SK-N-SH (cell line): ENCODE data around the genes MTMR2, CCDC82 and CFAP300.

- RRBS = no CpG with 5 or more reads among the region's 7 CpGs
CAGE:
- cytosol, long polyA plus RNA = no peak
- long polyA plus RNA = no peak
- nucleus, long polyA plus RNA = no peak
Observed at GRCh38 chr11:95068322-95068958, 1.7 kb downstream of the SRSF8 start.

DNA sequence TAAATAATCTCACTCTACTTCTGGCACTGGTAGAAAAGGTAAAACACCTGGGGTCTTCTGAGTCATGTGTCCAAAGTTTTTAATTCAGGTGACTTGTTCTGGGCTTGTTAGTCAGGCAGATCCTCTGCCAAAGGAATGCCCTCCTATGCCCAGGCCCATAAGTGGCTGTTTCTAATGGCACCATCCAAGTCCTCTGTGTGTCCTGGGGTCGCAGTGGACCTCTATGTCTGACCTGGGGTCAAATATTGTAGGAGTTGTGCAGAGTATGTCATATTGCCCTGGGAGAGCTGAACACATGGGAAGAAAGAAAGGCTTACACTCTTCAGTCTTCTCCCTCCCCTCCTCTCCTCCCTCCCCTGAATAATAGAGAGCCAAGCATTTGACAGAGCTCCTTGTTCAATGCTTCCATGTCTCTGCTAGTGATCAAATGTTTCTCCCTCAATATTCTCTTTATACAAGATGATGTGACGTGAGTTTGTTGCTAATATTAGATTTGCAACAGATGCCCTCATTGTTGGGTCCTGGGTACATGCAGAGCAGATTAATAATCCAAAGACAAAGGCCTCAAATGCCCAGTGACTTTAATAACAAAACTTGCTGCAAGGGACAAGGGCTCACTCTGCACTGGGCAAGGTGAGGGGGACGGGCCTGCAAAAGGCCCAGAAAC is 7.2 kb upstream of the ENDOD1 start:
- RRBS = no CpG with 5 or more reads among the region's 3 CpGs
CAGE:
- cytosol, long polyA plus RNA = no peak
- long polyA plus RNA = no peak
- nucleus, long polyA plus RNA = no peak

GRCh38 chr11:95229835-95230540 is 1.0 kb downstream of the SESN3 start:
- RRBS = 0% methylated on average over 2 of the region's 25 CpGs
CAGE:
- cytosol, long polyA plus RNA = no peak
- long polyA plus RNA = no peak
- nucleus, long polyA plus RNA = no peak

DNA sequence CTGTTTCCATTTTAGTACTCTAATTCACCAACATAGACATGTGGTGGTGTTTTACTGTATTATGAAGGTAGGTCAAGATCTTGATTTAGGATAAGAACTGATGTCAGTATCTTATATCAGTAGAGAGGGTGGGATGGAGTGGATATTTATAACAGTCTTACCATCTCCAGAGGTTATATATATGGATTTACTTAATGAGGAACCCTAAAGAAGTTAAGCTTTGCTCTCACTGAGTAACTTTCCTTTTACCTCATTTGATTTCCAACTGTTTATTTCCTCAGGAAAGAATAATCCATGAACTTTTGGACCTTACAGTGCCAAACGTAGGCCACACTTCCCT is 107.3 kb downstream of the FAM76B start:
- RRBS = no CpG with 5 or more reads among the region's 1 CpG
CAGE:
- cytosol, long polyA plus RNA = no peak
- long polyA plus RNA = no peak
- nucleus, long polyA plus RNA = no peak

DNA sequence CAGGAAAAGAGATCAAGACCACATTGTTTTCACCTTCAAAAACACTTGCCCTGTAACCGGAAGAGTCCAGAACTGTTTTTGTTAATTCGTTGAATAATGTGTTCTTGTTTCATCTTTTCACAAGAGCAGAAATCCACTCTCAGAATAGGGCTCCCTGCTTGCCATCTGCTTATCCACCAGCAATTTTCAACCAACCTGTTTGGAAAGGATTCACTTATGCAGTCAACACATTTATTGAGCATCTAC is 100.6 kb downstream of the FAM76B start:
- RRBS = no CpG with 5 or more reads among the region's 2 CpGs
CAGE:
- cytosol, long polyA plus RNA = no peak
- long polyA plus RNA = no peak
- nucleus, long polyA plus RNA = no peak

DNA sequence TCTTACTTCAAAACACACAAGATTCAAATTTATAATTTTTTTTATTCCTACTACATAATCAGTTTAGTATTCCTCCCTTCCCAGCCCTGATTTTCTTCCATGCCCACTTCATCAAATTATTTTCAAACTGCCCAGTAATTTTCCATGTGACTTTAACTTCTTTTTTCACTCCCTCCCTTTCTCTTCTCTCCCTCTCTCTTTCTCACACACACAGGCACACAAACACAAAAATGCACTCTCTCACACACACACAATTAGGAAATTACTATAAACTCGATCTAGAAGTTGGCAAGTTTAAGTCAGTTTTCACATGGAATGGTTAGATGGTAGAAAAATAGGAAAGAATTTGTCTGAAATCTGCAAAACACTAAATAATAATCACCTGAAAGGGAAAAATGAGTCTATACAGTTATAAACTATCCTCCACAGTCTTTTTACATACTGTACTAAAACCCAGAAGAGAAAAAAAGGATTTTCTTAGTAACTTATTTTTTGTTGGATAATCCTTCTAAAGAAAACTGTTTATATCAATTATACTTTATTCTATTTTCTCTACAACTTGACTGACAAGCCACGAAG is 47.2 kb downstream of the MTMR2 start:
- RRBS = no CpG with 5 or more reads among the region's 2 CpGs
CAGE:
- cytosol, long polyA plus RNA = no peak
- long polyA plus RNA = no peak
- nucleus, long polyA plus RNA = no peak

DNA sequence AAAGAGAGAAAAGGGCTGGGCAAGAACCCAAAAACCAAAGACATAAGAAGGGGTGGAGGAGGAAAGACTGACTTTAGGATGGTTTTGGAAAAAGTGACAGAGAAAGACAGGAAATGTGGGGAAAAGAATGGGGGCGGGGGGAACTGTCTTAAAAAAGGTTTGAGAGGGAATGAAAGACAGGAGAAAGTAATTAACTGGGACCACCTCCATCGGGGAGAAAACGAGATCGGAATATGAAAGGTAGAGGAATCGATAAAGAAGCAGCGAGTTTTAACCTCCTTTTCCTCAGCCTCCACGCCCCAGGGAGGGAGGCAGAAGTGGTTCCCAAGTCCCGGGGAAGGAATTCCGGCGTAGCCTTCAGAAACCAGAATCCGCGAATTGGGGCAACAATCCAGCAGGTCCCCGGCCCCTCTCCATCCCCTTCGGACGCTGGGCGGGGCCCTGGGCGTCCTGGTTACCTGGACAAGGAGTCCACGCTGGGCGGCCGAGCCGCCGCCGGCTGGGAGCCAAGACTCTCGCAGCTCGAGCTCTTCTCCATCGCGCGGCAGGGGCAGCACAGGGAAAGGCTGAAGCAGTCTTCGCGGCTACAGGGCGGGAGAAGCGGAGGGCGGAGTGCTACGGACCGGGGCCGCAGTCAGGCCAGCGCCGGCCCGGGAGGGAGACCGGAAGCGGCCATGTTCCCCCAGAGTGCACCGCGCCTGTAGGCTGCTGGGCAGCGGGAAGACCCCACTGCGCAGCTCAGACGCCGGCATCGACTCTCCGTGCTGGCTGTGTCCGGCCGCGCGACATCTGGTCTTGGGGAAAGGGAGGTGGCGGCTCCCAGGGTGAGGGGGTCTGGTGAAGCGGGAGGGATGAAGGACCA is at the start of gene MTMR2:
Gene MTMR2 (minus strand): TSS at position 691 of the 862 bp plus-strand sequence.
- RRBS = 1% methylated on average over 22 of the region's 55 CpGs
CAGE:
- cytosol, long polyA plus RNA = no peak
- long polyA plus RNA = no peak
- nucleus, long polyA plus RNA = start-site peak on the minus strand centred at position 726 of the sequence, 131 bp wide, 55 and 78 reads in 2 replicates

- RRBS = no CpG with 5 or more reads among the region's 9 CpGs
CAGE:
- cytosol, long polyA plus RNA = no peak
- long polyA plus RNA = no peak
- nucleus, long polyA plus RNA = no peak
Observed at GRCh38 chr11:96011850-96012790, 88.2 kb upstream of the MTMR2 start.

- RRBS = no CpG with 5 or more reads among the region's 3 CpGs
CAGE:
- cytosol, long polyA plus RNA = no peak
- long polyA plus RNA = no peak
- nucleus, long polyA plus RNA = no peak
Observed at GRCh38 chr11:96037479-96038030, 113.6 kb upstream of the MTMR2 start.

DNA sequence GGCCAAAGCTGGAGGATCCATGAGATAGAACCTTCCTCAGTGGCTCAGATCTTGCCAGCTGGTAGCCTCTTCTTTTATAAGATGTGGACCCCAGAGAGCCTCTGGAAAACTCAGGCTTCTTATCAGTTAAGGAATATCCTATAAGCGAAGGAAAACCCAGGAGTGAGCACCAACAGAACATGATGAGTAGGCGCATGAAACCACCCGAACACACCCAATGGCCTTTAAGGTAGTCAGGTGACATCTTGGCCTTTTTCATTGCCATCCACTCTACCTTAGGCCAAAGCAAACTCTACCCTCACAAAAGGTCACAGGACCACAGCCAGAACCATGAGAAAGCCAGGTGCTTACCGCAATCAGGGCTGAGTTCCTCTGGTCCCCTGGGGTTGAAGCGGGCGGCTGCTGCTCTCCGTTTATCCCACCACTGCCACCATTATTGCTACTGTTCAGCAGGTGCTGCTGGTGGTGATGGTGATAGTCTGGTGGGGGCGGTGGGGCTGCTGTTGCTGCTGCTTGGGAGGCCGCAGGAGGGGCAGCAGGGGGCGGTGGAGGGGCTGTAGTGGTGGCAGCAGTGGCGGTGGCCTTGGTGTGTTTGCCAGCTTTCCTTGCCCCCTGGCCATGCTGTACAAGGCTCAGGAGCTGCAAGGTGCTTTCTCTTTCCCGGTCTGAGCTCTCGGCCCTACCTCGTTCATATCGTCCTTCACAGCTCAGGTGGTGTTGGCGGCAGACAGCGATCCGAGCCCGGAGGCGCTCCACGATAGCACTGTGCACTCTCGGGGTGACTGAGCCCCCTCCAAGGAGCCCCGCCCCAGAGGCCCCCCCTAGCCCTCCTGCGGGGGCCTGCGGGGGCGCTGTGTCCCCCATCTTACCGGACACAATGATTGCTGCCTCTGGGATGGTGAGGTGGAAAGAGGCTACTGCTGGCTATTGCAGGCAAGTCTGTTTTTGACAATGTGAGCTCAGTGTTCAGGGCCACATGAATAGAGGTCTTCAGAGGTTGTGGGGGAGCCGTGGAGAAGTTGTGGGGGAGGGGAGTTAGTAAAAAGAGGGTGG is 1.6 kb downstream of the MAML2 start:
- RRBS = 87% methylated on average over 8 of the region's 28 CpGs
CAGE:
- cytosol, long polyA plus RNA = no peak
- long polyA plus RNA = no peak
- nucleus, long polyA plus RNA = no peak

GRCh38 chr11:96389028-96390136 is at the start of gene CCDC82:
Gene CCDC82, minus strand, starts transcription at chr11:96389912.
- RRBS = 2% methylated on average over 23 of the region's 64 CpGs
CAGE:
- cytosol, long polyA plus RNA = no peak
- long polyA plus RNA = no peak
- nucleus, long polyA plus RNA = start-site peak on the minus strand at chr11:96389387-96389891, 121 and 366 reads in 2 replicates

GRCh38 chr11:98069979-98070243 is 950.8 kb upstream of the CNTN5 start:
- RRBS = no CpG with 5 or more reads among the region's 9 CpGs
CAGE:
- cytosol, long polyA plus RNA = no peak
- long polyA plus RNA = no peak
- nucleus, long polyA plus RNA = no peak

GRCh38 chr11:98184753-98185059 is 836.0 kb upstream of the CNTN5 start:
- RRBS = no CpG with 5 or more reads among the region's 3 CpGs
CAGE:
- cytosol, long polyA plus RNA = no peak
- long polyA plus RNA = no peak
- nucleus, long polyA plus RNA = no peak

DNA sequence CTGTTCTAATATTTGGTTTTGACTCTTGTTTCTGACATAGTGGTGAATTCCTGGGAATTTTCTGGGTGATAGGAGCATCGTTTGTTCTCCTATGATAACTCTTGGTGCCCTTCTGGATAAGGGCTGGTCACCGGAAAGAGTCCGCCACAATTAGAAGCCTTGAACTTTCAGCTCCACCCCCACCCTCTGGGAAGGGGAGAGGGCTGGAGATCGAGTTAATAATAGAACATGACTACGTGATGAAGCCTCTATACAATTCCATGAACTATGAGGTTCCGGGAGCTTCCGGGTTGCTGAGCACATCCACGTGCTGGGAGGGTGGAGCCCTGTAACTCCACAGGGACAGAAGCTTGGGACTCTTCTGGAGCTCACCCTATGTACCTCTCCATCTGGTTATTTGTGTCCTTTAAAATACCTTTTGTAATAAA is 40.3 kb downstream of the ARHGAP42 start:
- RRBS = no CpG with 5 or more reads among the region's 8 CpGs
CAGE:
- cytosol, long polyA plus RNA = no peak
- long polyA plus RNA = no peak
- nucleus, long polyA plus RNA = no peak

DNA sequence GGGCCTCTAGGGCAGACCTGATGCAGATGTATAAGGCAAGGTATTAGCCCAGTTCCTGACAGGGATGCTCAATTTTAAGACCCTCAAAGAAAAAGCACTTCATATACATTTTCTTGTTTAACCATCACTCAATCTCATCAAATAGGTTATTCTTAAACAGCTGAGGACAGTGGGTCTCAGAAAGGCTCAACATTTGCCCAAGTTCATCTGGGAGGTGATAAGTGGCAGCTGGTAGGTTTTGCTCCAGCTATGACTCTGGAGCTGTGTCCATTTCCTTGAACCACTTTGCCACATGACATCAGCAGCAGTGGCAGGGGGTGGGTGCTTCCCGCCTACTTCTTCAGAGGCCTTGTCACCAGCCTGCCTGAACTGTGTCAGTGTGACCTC is 142.3 kb downstream of the TRPC6 start:
- RRBS = no CpG with 5 or more reads among the region's 1 CpG
CAGE:
- cytosol, long polyA plus RNA = no peak
- long polyA plus RNA = no peak
- nucleus, long polyA plus RNA = no peak

- RRBS = 15% methylated on average over 20 of the region's 68 CpGs
CAGE:
- cytosol, long polyA plus RNA = no peak
- long polyA plus RNA = no peak
- nucleus, long polyA plus RNA = no peak
Observed at GRCh38 chr11:101583088-101583696, 615 bp downstream of the TRPC6 start.

- RRBS = 2% methylated on average over 21 of the region's 56 CpGs
CAGE:
- cytosol, long polyA plus RNA = start-site peak on the plus strand at chr11:102047435-102047464, 23 and 28 reads in 2 replicates
- long polyA plus RNA = no peak
- nucleus, long polyA plus RNA = no peak
Observed at GRCh38 chr11:102047114-102048049, at the start of gene CFAP300. Gene CFAP300, plus strand, starts transcription at chr11:102047437.

DNA sequence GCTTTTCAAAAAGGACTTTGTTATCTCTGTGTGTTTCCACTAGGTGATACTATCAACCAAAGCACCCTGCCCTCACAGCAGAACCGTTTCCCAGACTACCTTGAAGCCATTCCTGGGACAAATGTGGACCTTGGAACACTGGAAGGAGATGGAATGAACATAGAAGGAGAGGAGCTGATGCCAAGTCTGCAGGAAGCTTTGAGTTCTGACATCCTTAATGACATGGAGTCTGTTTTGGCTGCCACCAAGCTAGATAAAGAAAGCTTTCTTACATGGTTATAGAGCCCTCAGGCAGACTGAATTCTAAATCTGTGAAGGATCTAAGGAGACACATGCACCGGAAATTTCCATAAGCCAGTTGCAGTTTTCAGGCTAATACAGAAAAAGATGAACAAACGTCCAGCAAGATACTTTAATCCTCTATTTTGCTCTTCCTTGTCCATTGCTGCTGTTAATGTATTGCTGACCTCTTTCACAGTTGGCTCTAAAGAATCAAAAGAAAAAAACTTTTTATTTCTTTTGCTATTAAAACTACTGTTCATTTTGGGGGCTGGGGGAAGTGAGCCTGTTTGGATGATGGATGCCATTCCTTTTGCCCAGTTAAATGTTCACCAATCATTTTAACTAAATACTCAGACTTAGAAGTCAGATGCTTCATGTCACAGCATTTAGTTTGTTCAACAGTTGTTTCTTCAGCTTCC is 87.5 kb upstream of the BIRC3 start:
- RRBS = no CpG with 5 or more reads among the region's 3 CpGs
CAGE:
- cytosol, long polyA plus RNA = no peak
- long polyA plus RNA = no peak
- nucleus, long polyA plus RNA = no peak

DNA sequence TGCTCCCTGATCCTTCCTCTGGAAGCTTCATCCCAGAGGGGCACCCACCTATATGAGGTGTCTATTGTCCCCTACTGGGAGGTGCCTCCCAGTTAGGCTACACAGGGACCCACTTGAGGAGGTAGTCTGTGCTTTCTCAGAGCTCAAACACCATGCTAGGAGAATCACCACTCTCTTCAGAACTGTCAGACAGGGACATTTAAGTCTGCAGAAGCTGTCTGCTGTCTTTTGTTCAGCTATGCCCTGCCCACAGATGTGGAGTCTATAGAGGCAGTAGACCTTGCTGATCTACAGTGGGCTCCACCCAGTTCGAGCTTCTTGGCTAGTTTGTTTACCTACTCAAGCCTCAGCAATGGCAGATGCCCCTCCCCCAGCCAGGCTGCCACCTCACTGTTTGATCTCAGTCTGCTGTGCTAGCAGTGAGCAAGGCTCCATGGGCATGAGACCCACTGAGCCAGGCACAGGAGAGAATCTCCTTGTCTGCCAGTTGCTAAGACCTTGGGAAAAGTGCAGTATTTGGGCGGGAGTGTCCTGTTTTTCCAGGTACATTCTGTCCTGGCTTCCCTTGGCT is 16.5 kb upstream of the BIRC3 start:
- RRBS = no CpG with 5 or more reads among the region's 2 CpGs
CAGE:
- cytosol, long polyA plus RNA = no peak
- long polyA plus RNA = no peak
- nucleus, long polyA plus RNA = no peak

- RRBS = no CpG with 5 or more reads among the region's 5 CpGs
CAGE:
- cytosol, long polyA plus RNA = no peak
- long polyA plus RNA = no peak
- nucleus, long polyA plus RNA = no peak
Observed at GRCh38 chr11:102312683-102313378, 4.5 kb upstream of the BIRC3 start.